ENCODE data around the genes ATOX1 and MED7.

GRCh38 chr5:151686326-151686483 lies 510 bp downstream of the SPARC start:
- PRO-cap = no peak

GRCh38 chr5:151758086-151759258 lies at the start of gene ATOX1:
Gene ATOX1, minus strand, starts transcription at chr5:151758631.
- PRO-cap = bidirectional peak, plus-strand start at chr5:151758754, minus-strand start at chr5:151758608; unidirectional peak, plus-strand start at chr5:151758978

GRCh38 chr5:151772938-151773213 lies 1.1 kb downstream of the G3BP1 start:
- PRO-cap = unidirectional peak, minus-strand start at chr5:151773024

GRCh38 chr5:152026360-152026948 lies 101.8 kb upstream of the GLRA1 start:
- PRO-cap = no peak

DNA sequence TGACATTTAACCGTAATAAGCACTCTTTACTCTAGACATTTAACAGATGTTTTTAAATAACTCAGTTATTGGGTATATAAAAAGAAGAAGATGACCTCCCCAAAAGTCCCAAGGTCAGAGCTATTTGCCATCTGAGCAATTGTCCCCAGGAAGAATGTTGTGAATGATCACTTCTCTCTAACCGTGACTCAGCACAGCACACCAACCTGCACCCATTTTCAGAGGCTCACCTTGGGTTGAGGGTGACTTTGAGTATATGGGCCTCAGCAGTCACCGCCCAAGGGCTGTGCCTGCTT lies 133.6 kb downstream of the GRIA1 start:
- PRO-cap = no peak

DNA sequence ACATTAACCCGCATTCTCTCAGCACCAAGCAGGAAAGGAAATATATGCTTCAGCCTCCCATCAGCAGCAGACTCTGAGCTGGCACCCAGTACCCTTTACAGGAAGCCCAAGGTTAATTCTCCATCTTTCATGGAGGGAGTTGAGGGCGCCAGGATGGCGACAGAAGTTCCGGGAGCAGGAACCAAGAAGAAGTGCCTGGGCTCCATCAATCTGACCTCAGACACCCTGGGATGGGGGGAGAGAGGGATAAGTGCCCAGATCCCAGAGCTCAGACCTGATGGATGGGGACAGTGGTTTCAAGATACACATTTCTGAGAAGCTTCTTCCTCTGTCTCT lies 192.4 kb downstream of the GRIA1 start:
- PRO-cap = no peak

GRCh38 chr5:154472890-154473525 lies 5.0 kb downstream of the HAND1 start:
- PRO-cap = no peak

DNA sequence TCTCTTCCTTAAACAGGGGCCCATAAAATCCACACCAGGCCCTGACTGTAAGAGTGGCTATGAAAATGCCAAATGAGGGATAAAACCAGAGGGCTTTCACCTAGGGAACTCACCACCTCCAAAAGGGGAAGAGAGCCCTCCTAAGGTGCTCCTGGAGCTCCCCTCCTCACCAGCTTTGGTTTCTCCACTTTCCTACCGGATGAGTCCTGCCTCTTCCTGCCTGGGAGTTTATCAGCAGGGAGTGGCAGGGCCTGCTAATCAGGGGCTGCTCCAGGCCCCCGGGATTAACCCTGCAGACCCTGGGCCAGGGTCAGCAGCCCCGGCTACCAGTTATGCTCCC lies 130.3 kb upstream of the HAND1 start:
- PRO-cap = no peak

DNA sequence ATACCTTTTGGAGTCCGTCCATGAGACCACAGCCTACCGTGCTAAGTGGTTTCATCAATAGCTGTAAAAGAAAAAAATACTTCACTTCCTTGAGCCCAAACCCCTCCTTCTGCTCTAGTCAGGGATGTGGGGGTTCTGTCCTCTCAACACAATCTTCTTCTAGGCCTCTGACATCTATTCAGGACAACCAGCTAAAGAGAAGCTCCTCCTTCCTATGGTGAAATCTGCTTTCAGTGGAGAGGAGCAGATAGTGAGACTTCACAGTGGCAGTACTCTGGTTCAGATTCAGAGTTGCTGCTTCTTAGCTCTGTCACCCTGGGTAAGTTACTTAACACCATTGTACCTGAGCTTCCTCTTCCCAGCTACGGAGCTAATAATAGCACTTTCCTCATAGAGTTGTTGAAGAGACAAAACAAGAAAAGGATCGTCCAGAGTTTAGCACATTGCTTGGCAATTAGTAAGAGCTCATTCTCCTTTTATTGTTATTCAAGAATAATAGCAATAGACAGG lies 77.3 kb upstream of the LARP1 start:
- PRO-cap = no peak

GRCh38 chr5:154754275-154755272 lies 603 bp upstream of the LARP1 start:
- PRO-cap = bidirectional peak, plus-strand start at chr5:154755332, minus-strand start at chr5:154755020

DNA sequence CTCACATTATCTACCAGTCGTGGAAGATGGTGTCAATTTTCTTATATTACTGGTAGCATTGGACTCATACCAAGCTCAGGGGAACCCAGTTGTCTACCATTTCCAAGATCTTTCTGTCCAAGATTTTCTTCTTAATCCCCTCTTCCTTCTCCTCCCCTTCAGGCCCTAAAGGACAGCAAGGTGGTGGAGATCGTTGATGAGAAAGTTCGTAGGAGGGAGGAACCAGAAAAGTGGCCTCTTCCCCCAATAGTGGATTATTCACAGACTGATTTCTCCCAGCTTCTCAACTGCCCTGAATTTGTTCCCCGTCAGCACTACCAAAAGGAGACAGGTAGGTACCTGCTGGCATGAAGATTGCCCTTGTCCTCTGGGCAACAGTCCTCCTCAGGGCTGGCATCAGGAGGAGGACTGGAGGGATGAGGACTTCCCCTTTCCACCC lies 44.3 kb downstream of the LARP1 start:
- PRO-cap = no peak

DNA sequence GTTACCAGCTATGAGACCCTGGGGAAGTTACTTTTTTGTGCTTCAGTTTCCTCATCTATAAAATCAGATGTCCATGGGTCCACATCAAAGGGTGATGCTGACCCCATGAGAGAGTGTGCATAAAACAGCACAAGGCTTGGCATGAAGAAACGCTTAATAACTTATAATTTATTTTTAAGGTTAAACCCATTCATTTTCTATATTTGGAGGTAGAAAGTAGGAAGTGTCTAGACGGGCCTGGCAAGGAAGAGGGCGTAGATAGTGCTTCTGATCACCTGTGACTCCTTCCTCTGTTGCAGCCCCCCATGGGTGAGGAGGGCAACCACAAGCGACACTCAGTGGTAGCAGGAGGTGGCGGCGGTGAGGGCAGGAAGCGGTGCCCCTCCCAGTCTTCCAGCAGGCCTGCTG lies 36.8 kb downstream of the FAXDC2 start:
- PRO-cap = no peak

DNA sequence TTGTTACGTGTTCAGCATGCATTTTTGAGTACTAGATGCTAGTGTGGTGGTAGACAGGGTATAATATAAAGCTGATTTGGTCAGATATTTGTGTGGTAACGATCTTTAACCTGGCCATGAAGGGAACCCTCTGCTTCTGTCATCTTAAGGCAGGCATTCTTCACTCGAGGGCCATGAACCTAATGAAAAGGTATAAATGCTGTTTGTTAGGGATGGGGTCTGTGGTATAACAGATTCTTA lies 13.4 kb downstream of the CNOT8 start:
- PRO-cap = no peak

DNA sequence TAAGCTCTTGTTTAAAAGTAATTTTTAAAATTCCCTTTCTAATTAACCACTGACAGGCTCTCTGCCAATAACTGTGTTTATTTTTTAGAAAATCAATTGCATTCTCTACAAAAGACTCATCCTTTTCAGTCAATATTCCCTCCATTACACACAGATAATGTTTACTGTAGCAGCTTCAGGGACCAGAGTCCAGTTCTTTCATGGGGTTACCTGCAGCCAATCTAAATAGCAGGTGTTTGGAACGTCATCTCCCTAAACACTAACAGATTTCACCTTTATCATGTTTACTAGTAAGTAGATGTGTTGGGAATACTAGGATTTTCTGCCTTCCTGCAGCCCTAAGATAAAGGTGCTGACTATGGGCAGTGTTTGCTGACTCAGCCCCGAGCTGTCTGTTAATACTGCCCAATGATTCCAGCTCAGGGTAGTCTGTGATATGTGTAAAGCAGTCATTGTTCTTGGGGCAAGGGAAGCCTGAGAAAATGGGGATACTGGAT lies 446.9 kb downstream of the KIF4B start:
- PRO-cap = no peak

- PRO-cap = no peak
Observed at GRCh38 chr5:156834915-156835353, 15.2 kb upstream of the PPP1R2B start.

GRCh38 chr5:157075090-157075304 lies 16.1 kb upstream of the HAVCR1 start:
- PRO-cap = no peak

GRCh38 chr5:157142135-157143177 lies at the start of gene MED7:
Gene MED7, minus strand, starts transcription at chr5:157142865.
- PRO-cap = unidirectional peak, plus-strand start at chr5:157142425; bidirectional peak, plus-strand start at chr5:157143016, minus-strand start at chr5:157142864

- PRO-cap = no peak
Observed at GRCh38 chr5:157159167-157159571, 6.9 kb downstream of the GARIN3 start.

- PRO-cap = no peak
Observed at GRCh38 chr5:157160003-157160368, 6.1 kb downstream of the GARIN3 start.

DNA sequence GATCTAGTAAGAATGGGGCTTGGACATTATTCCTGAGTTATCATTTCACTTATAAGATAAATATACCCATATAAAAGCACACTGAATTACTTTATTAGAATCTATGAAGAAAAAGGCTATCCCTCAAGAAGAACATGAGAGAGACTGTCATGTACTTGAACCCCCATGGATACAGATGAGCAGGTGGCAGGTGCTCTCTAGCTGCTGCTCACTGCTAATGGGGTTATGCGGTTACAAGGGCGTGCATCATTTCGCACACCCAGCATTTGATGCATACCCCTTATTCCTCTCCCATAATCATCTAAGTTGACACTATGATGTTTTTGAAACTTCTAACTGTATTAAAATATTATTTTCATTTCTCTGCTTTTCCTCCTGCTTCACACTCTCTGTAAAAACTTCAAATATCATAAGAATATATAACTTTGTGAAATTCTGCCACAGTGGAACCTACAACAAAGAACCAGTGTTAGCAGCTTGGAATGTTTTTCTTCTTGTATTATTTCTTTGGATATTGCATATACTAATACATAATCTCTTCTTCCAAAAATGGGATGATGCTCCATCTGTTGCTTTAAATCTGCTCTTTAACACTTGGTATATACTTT lies 16.5 kb downstream of the ITK start:
- PRO-cap = no peak